ENCODE measurements around a stretch of chr5.

DNA sequence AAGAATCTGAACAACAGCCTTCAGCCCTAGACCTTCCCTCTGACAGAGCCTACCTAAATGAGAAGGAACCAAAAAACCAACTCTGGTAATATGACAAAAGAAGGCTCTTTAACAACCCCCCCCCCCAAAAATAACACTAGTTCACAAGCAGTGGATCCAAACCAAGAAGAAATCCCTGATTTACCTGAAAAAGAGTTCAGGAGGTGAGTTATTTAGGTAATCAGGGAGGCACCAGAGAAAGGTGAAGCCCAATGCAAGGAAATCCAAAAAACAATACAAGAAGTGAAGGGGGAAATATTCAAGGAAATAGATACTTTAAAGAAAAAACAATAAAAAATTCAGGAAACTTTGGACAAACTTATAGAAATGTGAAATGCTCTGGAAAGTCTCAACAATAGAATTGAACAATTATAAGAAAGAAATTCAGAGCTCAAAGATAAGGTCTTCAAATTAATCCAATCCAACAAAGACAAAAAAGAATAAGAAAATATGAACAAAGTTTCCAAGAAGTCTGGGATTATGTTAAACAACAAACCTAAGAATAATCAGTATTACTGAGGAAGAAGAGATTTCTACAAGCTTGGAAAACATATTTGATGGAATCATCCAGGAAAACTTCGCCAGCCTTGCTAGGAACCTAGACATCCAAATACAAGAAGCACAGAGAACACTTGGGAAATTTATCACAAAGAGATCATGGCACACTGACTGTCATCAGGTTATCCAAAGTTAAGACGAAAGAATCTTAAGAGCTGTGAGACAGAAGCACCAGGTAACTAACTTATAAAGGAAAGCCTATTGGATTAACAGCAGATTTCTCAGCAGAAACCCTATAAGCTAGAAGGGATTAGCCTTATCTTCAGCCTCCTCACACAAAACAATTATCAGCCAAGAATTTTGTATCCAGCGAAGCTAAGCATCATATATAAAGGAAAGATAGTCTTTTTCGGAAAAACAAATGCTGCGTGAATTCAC, 107.6 kb downstream of the COMMD10 start:
- PRO-cap: no peak

DNA sequence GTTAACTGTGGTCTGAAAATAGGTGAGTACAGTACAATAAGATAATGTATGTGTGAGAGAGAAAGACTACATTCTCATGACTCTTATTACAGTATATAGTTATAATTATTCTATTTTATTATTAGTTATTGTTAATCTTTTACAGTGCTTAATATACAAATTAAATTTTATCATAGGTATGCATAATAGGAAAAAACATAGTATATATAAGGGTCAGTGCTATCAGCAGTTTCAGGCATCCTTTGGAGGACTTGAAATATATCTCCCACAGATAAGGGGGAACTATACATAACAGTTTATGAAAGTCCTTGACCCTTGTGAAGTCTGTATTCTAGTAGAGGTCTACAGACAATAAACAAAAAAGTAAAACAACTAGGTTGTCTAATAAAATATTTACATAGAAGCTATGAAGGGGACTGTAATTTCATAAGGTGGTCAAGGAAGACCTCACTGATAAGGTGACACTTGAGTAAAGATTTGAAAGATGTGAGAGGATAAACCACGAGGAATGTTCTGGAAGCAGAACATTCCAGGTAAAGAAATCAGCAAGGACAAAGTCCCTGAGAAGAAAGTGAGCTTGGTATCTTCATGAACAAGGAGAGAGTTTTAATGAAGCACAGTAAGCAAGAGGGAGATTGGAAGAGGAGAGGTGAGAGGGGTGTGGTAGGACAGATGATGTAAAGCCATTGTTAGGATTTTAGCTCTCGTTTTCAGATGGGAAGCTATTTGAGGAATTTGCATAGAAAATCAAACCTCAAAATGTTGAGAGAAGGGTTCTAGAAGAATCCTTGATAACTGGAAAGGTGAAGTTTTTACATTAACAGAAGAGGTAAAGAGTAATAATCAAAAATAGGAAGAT, 148.6 kb downstream of the COMMD10 start:
- PRO-cap: no peak

DNA sequence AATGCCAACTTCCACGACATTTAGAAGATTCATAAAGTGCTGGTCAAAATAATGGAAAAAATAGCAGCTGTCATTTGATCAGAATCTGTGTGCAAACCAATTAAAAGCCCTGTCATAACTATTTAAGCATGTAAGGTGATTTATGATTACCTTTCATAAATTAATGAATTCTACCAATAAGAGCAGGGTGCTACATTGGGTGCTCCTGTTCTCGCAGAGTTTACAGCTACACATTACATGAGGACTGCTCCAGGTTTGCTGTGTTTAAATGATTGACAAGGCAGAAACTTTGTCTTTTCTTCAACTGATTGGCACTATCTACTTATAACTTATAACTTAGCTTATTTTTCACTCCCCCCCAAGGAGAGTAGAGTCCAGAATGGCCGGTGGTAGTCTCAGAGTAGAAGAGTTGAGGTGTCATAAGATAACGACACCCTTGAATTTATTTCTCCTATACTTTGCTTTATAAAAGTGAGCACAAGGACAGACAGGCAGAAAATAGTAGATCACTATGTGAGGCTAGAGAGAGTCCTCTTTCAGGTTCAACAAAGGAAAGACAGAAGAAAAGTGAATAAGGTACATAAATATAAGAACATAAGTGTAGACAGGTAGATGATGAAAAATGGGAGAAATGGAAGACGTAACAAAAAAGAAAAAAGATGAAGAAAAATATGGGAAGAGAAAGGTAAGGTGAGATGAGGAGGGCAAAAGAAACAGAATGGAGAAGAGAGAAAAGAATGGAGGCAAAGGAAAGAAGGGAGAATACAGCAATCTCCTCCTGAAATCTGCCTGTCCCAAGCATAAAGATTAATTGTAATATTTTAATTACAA, 155.0 kb downstream of the COMMD10 start:
- PRO-cap: no peak

DNA sequence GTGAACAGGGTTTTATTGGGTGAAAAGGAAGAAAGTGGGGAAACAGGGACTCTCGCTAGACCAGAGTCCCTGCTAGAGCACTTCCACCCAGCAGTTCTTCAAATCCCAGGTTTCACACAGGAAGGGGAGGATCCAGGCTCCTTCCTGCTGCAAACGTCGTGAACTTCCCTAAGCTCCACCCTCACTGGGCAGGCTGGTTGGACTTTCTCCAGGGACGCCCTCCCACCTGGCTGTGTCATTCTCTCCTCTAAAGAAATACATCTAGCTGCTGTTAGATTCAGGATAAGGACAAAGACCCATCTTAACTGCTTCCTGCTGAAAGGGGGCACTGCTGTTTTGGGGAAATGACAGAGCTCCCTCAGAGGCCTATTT, 230.7 kb downstream of the SEMA6A start:
- PRO-cap: no peak

DNA sequence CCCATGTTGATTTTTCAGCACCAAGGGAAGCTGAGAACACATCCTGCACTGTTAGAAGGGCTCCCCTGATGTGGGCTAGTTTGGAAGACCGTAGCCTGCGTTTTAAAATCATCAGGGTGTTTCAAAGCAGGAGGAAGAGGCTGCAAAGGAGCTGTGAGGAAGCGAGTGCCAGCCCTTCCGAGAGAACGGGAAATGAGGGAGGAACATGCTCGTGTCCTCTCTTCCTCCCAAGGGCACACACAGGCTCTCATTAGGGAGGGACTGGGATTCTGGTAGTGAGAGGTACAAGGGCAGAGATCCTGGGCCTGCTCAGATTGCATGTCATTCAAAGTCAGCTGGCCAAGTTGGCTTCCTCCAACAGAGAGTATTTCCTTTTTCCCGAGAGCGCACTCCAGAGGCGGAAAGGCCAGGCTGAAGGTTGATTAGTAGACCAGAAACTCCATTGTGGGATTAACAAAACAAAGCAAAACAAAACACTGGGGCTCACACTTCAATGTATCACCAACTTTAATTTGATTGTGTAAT, 185.8 kb downstream of the SEMA6A start:
- PRO-cap: no peak

DNA sequence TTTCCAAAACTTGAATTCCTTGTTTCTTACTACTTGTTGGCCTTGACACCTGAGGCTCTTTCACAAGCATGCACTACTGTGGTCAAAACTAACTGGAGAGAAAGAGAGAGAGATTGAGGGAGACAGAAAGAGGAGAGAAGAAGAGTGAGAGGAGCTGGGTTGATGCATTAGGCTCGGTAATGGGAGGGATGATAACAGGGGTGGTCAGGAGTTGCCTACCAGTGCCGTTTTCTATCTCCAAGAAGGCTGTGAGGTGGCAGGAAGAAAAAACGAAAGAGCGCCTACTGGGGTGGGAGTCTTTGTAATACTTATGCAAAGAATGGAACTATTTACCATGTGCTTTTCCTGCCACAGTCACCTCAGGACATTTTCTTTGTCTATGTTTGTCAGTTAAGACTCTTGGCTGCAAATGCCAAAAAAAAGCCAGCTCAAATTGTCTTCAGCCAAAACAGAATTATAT, 161.0 kb downstream of the SEMA6A start:
- PRO-cap: no peak

DNA sequence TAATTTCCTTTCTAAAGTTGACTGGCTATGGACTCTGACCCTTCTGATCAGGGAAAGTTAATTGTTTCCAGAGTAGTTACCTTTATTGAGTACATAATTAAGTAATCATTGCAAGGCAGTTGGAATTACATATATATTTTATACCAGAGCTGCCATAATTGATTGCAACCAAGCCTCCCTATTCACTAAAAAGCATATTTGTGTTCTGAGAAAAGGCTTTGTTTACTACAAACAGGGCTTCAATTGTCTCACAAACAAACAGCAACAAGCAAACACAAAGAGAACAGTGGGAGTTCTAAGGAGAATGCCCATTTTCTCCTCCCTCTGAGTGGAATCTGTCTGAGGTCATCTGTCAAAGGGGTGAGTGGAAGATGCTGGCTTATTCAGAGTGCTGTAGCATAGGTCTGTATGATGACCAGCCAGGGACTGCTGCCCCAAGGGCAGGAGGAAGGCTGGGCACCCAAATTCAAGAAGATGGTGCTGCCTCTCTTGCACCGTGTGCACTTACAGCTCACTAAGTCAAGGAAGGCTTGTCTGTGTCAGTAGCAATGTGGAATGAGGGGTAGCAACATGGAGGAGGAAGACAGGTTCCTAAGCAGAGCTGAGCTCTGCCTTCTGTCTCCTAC, 136.4 kb downstream of the SEMA6A start:
- PRO-cap: no peak

GRCh38 chr5:116766496-116766944, 191.9 kb upstream of the SEMA6A start:
- PRO-cap: no peak

- PRO-cap: no peak
These were observed 70.1 kb downstream of the DMXL1 start for GRCh38 chr5:119140899-119141405.

- PRO-cap: no peak
These were observed 117.1 kb upstream of the TNFAIP8 start for GRCh38 chr5:119238771-119239108.

DNA sequence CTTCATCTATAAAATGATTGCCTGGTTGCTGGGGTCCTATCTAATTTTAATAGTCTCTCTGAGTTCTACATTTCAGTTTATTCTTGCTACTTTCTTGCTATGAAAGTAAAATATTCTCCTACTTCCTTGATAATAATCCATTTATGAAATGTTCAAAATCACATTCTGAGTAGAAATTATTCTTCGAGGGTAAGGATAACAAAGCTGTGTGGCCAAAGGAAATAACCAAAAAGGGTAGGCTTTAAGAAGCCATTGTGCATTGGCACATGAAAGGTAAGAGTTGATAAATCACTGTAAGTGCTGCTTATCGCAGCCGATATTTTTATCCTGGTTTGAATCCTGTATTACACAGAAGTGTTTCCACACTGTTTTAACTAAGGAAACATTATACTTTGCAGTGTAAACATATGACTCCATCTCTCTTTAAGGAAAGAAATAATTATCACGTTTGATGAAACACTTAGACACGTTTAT, 85.9 kb upstream of the TNFAIP8 start:
- PRO-cap: no peak

DNA sequence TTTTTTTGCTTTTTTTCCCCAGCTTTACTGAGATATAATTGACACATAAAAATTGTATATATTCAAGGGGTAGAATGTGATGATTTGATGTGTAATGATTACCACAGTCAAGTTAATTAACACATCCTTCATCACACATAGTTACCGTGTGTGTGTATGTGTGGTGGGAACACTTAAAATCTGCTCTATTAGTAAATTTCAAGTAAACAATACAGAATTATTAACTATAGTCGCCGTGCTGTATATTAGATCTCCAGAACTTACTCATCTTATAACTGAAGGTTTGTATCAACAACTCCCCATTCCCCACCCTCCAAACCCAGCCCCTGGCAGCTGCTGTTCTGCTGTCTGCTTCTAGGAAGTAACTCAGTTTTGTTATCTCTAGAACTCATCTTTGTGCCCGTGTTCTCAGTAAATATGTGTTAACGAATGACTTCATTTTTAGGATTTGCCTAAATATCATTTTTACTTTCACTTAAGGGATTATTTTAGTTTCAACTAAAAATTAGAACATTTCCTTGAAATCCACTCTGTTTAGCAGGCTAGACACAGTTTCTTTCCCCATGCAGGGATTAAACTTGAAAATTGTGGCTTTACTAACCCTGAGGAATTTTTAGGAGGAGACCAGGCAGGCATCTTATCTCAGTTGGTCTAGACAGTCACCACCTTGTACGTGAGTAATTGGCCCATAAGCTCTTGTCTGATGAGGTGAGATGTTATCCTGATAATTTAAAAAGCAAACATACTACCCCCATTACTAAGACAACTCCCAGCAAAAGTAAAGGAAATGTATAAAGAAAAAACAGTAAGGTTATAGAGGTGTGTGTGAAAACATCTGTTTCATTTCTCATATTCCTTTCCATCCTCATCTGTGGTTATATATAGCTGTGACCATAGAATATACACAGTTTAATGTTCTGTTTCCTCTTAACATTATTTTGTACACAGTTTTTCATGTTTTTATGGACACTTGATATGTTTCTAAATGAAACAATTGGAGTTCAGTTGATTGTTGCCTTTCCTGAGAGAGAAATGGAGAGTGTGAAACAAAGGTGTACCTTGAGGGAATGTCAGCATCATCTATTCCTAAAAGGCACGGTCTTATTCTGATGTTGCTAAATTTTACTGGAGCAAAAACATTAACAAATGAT, 68.2 kb upstream of the TNFAIP8 start:
- PRO-cap: no peak

DNA sequence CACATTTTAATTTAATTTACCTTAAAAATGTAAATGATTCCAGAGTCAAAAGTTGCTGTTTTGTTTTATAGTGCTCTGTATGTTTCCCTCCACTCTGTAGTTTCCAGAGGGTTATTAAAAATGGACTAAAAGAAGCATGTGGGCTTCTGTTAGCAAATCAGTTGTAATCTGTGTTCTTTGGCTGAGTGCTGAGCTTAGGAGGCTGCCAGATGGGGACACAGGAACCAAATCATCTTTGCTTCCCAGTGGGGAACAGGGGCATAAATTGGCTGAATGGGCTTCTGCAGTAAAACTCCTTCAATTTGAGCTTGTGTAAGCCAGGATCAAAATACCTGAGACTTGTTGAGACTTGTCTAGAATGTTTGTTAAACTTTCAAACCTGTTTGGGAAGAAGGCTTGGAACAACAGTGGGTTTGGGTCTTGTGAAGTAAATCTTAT, 32.3 kb upstream of the TNFAIP8 start:
- PRO-cap: no peak

DNA sequence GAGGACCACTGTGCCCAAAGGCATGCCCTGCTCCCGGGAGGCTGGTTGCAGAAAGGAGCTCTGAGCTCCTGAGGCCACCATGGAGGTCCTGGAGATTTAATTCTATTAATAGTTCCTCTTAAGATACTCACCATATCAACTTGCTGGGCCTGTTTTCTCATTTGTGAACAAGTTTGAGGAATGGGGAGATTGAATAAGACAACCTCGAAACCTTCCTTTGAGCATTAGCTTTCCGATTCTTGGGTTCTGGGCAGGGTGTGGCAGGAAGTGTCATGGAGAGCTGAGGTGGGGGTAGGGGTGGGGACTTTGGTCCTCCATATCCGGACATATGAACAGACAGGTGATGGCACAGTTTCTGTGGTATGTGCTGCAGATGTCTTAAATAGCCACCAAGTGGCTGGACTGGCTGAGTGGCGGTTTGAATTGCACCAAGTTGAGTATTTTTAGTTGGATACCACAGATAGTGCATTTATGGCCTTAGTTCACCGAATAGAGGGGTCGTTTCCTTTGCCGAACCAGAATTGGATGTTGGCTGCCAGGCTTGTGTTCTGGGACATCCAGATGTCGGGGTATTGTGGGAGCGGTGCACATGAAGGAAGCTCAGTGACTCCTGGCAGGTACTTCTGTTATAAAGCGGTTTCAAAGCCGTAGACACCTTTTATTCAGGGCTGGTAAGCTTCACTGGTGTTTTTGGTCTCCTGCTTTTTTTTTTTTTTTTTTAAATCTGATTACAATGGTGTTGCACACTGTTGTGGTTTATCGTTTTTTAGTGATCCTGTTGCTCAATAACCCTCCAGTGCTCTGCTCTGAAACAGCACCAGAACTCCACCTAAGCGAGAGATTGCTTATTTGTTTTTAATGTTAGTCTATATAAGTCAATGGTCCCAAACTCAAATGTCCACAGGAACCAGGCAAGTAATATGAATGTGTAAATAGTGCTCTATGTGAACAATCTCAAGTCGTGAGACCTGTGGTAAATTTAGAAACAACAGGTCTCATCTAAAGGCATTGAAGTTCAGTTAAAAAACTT, 15.1 kb upstream of the TNFAIP8 start:
- PRO-cap: no peak

DNA sequence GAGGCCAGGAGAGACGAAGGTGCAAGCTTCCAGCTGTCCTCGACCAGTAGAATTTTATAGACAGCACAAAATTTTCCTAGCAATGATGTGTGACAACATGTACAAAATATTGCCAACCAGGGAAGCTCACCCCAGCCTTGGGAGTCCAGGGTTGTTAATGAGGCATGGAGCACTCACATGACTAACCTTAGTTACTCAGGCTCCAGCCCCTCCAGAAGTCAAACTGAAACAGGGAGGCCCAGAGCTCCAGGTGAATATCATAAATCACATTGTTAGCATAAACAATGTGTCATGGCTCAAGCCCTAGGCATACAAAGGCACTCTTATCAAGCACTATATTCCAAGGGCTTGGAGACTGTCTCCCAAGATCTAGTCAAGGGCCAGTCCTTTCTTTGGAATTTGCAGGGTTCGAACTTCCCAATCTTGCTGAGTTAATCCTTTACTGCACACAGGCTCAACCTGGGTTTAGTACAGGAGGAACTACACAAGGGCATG, 44.4 kb downstream of the TNFAIP8 start:
- PRO-cap: no peak

DNA sequence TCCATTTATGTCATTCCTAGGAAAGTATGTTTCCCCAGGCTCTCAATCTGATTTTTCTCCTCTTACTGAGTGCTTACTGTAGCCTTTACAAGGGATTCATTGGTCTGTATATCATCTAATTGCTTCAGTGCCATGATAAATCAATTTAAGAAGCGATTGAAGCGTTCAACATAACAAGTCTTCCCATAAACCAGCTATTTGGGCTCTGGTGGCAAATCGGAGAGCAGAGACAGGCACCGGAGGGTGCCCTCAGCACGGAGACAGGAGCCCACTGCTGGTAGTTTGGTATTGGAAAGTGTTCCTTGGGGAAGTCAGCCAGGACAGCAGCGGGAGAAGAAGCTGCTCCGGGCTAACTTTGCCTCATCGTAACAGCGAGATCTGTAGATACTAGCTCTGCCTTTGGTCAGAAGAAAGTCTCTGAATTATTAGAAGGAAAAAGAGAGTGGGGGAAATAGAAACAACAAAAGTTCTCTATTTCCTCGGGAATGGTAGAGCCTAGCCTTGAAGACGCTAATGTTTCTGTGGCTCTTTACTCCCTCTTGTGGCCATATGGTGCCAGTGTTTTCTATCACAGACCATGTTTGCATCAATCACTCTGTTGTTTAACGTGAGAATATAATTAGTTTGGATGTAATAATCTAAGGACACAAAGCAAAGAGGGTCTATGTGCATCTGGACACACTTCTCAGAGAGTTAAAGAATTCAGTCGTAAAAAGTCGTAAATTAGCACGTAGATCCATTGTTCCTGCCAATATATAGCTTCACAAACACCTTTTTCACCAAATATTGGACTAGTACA, 40.4 kb upstream of the HSD17B4 start:
- PRO-cap: no peak

DNA sequence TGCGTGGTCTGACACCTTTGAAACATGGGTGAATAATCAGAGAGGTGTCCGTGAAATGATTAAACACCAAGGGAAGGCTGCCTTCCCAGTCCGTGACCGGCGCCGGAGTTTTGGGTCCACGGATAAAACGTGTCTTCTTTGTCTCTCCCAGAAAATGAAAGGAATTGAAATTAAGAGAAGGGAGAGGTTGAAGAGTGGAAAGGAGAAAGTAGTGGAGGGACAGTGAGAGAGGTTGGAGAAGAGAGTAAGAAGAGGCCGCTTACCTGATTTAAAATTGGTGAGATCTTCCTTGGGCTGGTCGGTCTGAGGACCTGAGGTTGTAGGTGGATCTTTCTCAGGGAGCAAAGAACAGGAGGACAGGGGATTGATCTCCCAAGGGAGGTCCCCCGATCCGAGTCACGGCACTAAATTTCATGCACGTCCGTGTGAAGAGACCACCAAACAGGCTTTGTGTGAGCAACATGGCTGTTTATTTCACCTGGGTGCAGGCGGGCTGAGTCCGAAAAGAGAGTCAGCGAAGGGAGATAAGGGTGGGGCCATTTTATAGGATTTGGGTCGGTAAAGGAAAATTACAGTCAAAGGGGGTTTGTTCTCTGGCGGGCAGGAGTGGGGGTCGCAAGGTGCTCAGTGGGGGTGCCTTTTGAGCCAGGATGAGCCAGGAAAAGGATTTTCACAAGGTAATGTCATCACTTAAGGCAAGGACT, 238.6 kb downstream of the PRR16 start:
- PRO-cap: no peak

DNA sequence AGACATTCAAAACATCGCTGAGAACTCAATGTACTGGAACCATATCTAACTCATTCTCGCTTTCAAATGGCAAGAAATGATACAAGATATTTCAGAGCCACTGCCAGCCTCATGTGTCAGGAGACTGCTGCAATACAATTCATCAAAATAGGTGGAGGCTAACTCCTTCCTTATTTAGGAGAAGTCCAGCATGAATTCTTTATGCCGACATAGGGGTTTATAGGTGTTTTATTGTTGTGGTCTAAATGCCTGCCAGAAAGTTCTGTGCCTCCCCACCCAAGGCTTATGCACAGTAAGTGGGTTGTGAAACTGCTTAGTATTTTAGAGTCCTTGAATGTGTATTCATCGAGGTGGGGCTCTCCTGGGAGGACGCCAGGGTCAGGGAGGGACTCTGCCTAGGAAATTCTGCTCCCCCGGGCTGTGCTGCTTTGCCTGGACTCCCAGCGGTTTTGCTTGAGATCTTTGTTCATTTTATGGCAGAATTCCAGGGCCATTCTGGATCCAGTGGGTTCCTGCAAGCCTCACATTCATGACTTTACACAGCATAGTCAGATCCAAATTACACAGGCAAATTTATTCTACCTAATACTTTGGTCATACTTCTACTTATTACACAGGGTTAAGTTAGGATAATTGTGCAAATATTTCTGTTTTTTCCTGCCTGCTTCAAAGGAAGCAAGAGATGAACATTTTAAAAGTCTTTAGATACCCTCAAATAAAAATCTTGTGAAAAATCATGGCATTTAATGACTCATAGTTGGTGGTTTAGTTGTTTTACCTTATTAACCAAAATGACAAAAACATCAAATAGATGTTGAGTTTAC, 23.5 kb downstream of the ENSG00000250803 start:
- PRO-cap: no peak

GRCh38 chr5:122469527-122470017, 157.5 kb downstream of the SNCAIP start:
- PRO-cap: no peak

GRCh38 chr5:122702498-122702839, 72.4 kb upstream of the SNX2 start:
- PRO-cap: no peak